RPMI7951 (cell line): Measurements from ENCODE around the gene COMMD4.

DNA sequence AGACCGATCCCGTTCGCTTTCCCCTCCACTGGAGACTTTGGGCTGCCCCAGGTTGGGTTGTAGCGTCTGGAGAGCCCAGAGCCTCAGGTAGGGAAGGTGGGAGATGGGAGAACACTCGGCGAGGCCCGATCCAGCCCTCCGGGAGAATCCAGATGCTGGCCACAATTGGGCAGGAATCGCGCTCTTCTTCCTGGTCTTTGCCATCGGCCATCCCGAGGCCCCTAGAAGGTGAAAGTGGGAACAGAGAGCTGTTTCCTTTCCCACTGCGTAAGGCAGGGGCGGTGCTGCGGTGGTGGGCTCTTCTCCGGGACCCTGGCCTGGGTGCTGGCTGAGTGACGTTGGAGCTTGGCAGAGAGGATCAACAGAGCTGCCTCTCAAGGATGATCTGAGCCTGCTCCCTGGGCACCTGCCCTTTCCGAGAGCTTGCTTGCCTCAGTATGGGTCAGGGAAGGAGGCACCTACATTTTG, 1.3 kb downstream of the C15orf39 start:
- RAMPAGE, long total RNA, result no peak

DNA sequence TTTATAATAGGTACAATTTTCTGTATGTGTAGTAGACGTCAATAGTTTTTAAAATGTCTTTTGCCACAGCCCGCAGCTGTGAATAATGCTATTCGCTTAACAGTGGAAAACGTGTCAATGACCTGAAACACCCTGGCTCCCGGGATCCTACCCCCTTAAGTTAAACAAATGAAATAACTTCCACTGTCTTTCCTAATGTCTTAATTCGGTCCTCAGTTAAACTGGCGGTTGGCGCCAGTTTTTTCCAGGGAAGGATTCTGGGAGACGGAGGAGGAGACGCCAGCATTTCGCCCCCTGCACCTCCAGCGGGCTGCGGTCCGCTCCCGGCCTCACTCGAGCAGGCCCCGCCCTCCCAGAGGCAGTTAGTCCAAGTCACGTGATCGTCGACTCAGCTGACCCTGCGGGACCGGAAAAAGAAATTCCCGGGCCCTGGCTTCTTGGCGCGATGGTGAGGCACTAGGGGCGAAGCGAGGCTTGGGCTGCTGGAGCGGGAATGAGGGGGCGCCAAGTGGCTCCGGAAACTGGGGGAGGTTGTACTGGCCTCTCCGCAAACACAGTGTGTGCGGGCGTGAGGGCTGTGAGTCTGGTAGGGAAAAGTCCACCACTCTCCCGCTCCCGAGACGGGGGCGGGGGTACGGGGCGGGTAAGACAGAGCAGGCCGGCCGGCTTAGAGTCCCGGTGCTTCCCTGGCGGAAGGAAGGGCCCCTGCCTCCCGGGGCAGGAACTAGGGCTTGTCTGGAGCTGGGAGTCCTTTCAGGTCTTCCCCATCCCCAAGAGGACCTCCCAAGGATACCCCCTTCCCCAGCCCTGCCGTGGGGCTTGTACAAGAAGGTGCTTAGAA, at the start of gene COMMD4:
TSS of gene COMMD4 (plus strand) at position 419 of the 841 bp plus-strand sequence.
- RAMPAGE, long total RNA, result start-site peak on the plus strand centred at position 431 of the sequence, 20 bp wide, 36 and 35 reads in 2 replicates

DNA sequence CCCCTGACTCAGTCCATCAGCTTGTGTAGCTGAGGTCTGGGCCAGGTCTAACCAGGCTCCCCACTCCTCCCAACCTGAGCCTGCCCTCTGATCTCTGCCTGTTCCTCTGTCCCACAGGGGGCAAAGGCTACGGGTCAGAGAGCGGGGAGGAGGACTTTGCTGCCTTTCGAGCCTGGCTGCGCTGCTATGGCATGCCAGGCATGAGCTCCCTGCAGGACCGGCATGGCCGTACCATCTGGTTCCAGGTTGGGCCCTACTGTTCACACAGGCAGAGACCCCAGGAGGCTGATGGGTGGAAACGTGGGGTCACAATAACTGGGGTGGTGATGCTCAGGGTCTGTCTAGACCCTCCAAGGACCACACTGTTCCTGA, 6.8 kb downstream of the NEIL1 start:
- RAMPAGE, long total RNA, result no peak

- RAMPAGE, long total RNA, result no peak
Measured at GRCh38 chr15:75359554-75360398, 8.6 kb downstream of the MAN2C1 start.

DNA sequence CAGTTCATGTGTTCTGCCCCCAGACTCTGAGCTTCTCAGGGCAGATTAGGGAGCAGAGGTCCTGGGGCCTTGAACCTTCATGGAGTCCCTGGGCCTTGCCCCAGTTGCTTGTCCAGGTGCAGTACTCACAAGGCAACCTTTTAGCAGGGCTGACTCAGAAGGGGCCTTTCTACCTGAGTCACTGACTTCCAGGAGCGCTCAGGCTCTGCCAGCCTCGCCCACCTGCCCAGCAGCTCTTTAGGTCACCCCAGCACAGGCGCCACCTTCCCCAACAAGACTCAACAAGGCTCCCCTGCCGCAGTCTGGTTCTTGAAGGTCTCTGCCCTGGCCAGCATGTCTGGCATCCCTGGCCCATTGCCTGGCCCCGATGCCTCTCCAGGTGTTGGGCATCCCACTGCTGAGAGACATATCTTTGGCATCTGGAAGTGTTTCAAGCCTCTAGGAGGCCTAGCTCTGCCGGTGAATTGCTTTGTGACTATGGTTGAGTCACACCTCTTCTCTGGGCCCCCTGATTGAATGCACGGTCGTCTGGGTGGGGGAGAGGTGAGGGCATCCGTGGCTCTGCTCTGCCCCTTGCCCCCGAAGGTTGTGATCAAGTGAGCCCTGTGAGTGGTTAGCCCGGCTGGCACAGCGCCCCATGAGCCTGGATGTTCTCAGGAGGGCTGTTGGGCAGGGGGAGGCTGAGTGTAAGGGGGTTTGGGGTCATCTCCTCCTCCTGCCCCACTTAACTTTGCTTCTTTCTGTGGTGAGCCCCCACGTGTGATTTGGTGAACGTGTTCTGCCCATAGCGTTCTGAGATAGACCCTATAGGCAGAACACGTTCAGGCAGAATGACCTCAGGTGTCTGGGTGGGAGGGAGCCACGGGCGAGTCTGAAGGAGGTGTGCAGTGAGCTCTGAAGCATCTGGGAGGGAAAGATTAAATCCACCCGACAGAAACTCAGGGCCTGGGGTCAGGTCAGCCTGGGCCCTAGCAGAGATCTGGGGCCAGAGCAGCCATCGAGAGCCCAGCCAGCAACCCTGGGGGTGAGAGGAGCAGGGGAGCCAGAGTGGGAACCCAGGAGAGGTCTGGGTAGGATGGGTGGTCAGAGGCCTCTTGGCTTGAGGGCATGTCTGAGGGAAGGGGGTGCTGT, 21.8 kb downstream of the SNX33 start:
- RAMPAGE, long total RNA, result no peak

DNA sequence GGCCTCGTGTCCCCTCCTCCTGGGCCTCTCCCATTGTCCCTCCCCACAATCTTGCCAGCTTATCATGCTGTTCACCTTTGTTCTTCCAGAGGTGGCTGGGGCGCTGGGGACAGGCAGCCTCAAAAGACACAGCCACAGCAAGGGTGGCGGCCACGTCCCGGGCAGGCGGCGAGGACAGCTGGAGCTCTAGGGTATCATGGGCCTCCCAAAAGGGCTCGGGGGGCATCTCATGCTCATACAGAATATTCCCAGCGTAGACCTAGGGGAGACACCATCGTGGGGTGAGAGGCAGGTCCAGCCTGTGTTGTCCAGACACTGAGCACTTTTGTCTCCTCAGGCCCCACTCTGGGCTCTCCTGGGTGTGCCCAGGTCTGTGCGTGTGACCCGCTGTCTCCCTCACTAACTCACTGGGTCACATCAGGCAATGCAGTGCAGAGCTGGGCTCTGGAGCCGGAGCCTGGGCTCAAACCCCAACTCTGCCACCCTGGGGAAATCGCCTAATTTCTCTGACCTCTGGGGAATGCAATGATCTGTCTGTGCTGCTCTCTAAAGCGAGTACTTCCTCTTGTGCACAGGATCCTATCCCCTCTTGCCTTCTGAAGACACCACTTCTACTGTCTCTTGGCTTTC, 30.0 kb downstream of the SNX33 start:
- RAMPAGE, long total RNA, result no peak

DNA sequence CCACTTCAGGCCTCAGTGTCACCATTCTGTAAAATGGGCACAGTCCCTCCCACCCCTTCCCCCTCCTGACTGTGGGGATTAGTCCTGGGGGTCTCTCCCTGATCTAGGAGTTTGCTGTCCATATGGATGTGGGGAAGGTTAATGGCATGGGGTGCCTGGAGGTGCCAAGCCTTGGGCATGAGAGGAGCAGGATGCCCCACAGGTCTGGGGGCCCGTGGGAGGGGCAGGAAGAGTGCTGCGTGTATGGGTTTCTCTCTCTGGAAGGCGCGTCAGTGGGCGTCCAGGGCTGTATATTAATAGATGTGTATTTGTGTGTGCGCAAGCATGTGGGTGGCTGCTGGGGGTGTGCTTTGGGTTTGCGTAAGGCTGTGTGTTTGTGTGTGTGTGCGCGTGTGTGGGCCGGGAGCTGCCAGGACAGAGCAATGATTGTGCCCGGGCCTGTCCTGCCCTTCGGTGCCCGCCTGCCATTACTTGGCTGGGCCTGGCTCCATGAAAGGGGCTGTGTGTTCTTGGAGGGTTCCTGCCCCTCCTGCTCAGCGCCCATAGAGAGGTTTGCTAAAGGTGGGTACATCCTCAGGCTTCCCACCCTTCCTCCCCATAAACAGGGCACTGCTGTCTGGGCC, 16.4 kb downstream of the CSPG4 start:
- RAMPAGE, long total RNA, result no peak

DNA sequence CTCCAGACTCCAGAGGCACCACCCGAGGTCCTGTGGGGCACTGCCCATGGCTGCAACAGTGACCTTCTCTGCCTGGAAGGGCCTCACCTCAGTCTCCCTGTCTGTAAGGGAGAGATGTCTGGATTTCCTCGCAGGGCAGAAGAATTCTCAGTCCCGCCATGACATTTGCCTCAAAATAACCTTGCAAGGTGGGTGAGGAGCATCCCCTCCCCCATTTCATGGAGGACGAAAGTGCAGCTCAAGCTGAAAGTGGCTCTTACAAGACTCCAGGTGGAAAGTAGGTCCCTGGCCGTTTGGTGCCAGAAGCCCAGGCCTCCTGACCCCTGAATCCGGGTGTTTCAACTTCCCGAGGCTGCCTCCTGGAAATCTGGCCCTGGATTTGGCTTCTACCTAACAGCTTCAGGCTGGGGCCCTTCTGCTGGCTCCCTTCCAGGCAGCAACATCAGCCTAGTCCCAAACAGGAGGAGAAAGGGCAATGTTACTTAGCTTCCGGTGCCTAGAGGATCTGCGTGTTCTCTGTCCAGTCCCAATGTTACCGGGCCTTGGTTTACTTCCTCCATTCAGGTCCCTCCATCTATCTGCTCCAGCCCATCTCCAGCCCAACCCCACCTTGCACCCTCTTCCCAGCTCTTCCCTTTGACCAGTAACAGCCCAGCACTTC, 776 bp upstream of the CSPG4 start:
- RAMPAGE, long total RNA, result no peak

DNA sequence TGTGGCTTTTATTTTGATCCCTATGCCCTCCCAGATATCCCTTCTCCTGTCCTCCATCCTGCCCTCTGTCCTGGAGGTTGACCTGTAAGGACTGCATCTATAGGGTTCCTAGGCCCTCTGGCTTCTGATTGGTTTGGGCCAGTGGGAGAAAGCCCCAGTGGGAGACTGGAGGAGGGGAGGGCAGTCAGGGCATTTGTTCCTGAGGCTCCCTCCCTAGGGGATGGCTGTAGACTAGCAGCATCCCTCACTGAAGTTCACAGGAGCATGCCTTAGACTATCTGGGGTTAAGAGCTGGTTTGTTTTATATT, 19.0 kb upstream of the UBE2Q2 start:
- RAMPAGE, long total RNA, result no peak

GRCh38 chr15:75873314-75873722, 30.1 kb downstream of the UBE2Q2 start:
- RAMPAGE, long total RNA, result no peak

DNA sequence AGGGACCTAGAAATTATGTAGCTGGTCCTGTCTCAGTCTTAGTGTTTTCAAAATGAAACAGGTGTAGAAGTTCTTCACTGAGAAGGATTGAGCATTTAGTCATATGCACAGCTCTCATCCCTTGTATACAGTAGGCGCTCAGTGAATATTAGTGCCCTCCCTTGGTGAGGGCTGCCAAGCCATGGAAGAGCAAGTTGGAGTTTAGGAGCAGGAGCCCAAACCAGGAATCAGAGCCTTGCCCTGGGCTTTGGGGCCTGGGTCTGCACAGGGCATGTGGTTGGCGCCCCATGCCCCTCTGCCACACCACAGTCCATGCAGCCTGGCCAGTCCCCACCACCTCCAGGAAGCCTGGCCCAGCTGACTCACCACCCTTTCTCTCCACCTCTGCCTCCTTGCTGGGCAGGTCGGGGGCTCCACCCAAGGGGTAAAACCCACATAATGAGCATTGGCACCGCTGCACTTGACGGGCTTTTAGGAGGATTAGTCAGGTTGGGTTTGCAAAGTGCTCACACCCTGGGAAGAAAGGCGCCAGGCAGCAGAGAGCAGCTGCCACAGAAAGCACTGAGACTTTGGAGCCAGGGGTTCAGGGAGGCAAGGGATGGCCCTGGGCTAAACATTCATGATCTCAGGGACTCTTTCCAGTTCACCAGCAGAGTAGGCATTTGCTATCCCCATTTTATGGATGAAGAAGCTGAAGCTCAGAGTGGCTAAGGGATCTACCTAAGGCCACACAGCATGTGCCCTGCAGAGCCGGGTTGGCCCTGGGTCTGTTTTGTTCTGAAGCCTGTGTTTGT, 113.6 kb downstream of the ETFA start:
- RAMPAGE, long total RNA, result no peak

DNA sequence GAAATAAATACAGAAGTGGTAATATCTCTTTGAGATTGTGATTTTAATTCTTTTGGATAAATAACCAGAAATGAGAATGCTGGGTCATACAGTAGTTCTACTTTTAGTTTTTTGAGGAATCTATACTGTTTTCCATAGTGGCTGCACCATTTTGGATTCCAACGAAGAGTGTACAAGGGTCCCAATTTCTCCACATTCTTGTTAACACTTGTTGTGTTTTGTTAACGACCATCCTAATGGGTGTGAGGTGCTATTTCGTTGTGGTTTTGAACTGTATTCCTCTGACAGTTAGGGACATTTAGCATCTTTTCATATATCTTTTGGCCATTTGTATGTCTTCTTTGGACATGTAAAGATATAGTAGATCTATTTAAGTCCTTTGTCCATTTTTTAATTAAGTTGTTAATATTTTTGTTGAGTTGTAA, 153.5 kb downstream of the ISL2 start:
- RAMPAGE, long total RNA, result no peak

- RAMPAGE, long total RNA, result no peak
Measured at GRCh38 chr15:76732877-76733610, 172.1 kb downstream of the SCAPER start.

GRCh38 chr15:76964155-76964537, 30.8 kb upstream of the PSTPIP1 start:
- RAMPAGE, long total RNA, result no peak

- RAMPAGE, long total RNA, result no peak
Measured at GRCh38 chr15:76988407-76988997, 6.4 kb upstream of the PSTPIP1 start.

- RAMPAGE, long total RNA, result no peak
Measured at GRCh38 chr15:77027957-77028710, 33.2 kb downstream of the PSTPIP1 start.

GRCh38 chr15:77064358-77065030, 6.4 kb downstream of the TSPAN3 start:
- RAMPAGE, long total RNA, result no peak

DNA sequence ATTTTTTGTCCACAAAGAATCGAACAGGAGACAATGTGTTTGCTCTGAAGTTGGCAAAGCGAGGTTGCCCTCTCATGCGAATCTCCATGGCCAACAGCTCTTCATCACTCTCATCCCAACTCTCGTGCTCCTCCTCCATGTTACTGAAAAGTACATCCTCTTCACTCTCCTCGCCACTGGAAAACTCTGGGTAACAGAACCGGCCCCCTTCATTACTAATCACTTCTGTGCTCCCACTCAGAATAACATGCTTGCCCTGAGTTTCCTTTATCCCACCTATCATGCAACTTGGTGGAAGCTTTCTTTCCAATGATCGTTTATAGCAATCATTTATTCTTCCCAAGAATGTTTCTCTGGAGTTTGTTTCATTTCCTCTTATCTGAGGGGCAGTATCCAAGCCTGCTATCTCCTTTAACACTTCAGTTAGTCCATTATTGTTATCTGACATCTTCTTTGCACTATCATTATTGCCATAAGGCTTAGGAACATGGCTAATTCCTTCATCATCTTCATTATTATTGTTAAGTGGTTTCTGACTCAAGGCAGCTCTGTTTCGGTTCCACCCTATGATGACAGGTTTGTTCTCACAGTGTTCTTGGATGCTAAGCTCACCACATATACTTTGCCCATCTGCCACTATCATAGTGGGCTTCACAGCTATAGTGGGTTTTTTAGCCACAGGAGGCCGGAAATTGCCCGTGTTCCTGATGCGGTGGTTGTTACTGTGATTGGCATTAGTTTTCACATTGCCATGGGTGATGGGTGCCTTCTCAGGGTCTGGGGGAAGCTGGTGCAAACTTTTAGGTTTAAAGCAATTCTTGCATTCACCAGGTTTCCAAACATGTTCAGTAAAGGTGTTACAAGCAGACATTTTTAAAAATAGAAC, 110.4 kb upstream of the TSPAN3 start:
- RAMPAGE, long total RNA, result no peak

DNA sequence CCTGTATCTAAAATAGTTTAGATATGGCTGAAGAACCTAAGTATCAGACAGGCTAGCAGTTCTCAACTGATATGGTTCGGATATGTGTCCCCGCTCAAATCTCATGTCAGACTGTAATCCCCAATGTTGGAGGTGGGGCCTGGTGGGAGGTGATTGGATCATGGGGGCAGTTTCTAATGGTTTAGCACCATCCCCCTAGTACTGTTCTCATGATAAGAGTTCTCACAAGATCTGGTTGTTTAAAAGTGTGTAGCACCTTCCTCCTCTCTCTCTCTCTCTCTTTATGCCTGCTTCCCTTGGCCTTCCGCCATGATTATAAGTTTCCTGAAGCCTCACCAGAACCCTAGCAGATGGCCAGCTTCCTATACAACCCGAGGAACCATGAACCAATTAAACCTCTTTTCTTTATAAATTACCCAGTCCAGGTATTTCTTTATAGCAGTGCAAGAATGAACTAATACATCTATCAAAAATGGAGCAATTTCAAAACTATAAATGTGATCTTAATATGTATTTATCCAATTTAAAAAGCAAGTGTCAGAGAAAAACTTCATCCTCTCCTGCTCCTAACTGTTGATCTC, 47.2 kb downstream of the PEAK1 start:
- RAMPAGE, long total RNA, result no peak

DNA sequence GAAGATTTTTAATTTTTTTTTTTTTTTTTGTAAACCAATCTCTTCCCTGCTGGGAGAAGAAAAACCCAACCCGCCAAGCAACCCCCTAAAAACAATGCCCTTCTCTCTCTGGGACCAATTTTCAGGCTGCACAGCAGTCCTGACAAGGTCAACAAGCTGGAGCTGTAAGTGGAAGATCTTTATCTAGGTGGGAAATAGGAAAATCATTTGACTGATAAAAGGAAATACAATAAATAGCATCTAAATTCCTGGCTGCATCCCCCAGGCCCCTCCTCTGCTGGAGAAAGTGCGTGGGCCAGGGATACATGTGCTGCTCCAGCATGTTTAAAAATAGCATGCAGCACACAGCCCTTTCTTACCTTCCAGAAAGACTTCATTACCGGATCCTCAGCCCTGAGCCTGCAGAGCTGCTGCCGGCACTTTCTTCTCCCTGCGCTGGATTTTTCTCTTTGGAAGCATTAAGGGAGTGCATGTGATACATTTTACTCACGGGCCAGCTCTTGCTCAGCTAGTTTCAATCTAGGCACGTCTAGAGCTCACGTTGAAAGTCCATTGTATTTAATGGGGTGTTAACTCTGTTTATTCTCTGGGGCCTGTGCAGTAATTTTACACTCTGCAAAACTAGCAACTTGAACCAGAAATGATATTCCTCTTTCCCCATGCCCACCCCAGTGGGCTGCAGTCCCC, 77.3 kb downstream of the HMG20A start:
- RAMPAGE, long total RNA, result no peak